Colic lymph node (tissue), 1 donor: Measurements from ENCODE around the genes ACAP1, DNAH2, CYB5D1 and TRAPPC1.

DNA sequence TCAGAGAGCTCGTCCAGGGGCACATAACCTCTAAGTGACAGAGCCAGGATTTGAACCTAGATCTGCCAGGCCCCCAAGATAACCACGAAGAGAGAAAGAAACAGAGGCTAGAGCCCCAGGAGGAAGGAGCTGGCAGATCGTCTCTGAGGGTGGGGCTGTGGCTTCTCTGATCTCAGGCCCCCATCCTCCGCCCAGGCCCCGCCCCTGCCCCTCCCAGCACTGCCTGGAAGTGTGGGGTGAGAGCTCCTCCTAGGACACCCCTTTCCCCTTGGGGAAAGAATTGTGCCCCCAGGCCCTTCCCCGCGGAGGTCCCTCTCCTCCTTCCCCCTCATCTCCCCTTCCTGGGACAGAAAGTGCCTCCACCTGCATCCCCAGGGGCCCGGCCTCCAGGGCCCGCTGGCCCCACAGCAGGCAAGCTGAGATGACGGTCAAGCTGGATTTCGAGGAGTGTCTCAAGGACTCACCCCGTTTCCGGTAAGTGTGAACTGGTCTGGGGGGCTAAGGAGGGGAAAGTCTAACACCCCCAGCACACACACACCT lies at the start of gene ACAP1:
Gene ACAP1, plus strand, starts transcription at position 216 of the 540 bp plus-strand sequence.
- PRO-cap = bidirectional peak, plus-strand start at position 219 of the sequence, minus-strand start at position 83 of the sequence

- PRO-cap = no peak
Measured at GRCh38 chr17:7343247-7343621, 6.9 kb downstream of the ACAP1 start.

- PRO-cap = no peak
Measured at GRCh38 chr17:7346319-7347244, 5.4 kb upstream of the KCTD11 start.

DNA sequence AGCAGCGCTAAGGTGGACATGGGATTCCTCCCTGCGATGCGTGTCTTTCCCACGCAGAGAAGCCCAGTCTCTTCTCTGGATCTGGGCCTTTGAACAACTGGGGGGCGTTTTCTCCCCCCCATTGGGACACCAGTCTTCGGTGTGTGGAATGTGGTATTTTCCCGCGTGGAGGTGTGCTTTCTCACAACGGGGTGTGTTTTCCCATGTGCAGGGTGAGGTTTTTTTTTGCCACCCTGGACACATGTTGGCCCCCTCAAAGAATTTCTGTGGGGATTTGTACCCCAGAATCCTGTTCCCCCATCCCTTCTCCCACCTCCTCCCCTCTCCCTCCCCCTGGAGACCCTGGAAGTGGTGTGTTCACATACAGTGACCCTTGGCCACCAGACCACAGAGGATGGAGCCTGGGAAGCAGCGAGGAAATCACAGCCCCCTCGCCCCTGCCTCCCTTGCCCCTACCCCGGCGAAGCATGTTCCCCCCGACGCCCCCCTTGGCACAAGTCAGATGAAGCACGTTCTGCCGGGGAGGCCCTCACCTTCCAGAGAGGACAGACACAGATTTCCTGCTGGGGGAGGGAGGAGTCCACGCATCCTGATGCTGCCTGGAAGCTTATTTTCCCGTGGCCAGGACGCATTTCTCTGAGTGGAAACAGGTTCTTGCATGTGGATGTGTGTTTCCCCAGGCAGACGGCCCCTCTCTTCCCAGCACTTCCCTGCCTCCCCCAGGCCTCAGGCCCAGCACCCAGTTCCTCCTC lies 2.0 kb upstream of the SPEM1 start:
- PRO-cap = no peak

- PRO-cap = no peak
Measured at GRCh38 chr17:7435581-7436339, 525 bp downstream of the TMEM102 start.

DNA sequence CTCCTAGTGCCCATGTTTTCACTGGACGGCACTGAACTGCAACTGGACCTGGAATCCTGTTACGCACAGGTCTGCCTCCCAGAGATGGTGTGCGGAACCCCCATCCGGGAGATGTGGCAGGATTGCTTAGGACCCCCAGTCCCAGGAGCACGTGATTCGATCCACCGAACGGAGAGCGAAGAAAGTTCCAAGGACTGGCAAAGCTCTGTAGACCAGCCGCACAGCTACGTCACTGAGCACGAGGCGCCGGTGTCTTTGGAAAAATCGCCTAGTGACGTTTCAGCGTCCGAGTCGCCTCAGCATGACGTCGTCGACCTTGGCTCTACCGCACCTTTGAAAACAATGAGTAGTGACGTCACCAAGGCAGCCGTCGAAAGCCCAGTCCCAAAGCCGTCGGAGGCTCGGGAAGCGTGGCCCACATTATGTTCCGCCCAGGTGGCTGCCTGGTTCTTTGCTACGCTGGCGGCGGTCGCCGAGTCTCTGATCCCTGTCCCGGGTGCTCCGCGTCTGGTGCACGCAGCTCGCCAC lies 1.2 kb downstream of the TMEM102 start:
- PRO-cap = no peak

DNA sequence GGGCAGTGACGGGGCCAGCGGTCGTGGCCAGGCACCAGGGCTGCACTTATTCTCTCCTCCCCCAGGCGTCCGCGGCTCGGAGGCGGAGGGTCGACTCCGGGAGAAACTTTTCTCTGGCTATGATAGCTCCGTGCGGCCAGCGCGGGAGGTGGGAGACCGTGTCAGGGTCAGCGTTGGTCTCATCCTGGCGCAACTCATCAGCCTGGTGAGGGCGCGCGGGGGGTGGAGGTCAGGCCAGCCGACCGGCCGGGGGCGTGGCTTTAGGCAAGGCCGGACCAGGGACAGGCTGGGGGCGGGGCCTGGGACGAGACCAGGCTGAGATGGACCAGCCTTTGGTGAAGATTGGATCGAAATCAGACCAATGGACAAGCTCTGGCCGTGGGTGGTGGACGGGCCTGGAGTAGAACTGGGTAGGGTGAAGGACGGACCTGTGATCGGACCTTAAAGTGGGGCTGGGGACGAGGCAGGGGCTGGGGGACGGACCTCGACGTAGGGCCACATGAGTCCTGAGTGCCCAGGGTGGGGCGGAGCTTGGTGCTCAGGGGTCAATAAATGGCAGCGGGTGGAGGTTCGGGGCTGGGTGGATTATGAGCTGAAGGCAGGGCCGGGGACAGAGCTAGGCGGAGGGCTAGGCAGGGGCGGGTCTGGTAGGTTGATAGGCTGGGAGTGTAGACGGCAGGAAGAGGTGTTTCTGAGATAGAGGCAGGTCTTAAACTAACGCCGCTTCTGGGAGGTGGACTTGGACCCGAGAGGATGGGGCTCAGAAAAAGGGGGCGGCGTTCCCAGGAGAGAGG lies 541 bp downstream of the CHRNB1 start:
- PRO-cap = no peak

- PRO-cap = no peak
Measured at GRCh38 chr17:7461165-7462098, 16.6 kb downstream of the CHRNB1 start.

- PRO-cap = bidirectional peak, plus-strand start at chr17:7478619, minus-strand start at chr17:7478462
Measured at GRCh38 chr17:7478590-7478874, 899 bp downstream of the ZBTB4 start.

GRCh38 chr17:7510533-7511383 lies 29.5 kb downstream of the SLC35G6 start:
- PRO-cap = no peak

GRCh38 chr17:7576099-7576963 lies 3.1 kb upstream of the CD68 start:
- PRO-cap = no peak

DNA sequence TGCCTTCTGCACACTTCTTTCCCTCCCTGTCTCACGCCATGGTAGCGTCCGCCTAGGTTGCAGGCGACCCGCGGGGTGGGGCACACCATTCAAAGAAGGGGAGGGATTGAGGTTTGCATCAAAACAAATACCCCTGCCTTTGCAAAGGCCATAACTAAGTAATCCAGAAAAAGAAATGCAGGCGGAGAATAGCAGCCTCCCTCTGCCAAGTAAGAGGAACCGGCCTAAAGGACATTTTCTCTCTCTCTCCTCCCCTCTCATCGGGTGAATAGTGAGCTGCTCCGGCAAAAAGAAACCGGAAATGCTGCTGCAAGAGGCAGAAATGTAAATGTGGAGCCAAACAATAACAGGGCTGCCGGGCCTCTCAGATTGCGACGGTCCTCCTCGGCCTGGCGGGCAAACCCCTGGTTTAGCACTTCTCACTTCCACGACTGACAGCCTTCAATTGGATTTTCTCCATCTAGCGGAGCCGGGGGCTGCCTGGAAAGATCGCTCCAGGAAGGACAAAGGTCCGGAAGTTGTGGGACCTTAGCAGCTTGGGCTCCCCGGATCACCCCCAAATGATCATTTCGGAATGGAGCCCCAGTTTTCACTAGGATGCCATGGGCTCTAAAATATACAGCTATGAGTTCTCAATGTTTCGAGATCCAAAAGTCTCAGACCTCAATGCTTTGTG lies 790 bp downstream of the TP53 start:
- PRO-cap = bidirectional peak, plus-strand start at position 92 of the sequence, minus-strand start outside the sequence; unidirectional peak, plus-strand start at position 287 of the sequence; unidirectional peak, plus-strand start at position 319 of the sequence

GRCh38 chr17:7716486-7716736 lies 1.1 kb upstream of the DNAH2 start:
- PRO-cap = no peak

DNA sequence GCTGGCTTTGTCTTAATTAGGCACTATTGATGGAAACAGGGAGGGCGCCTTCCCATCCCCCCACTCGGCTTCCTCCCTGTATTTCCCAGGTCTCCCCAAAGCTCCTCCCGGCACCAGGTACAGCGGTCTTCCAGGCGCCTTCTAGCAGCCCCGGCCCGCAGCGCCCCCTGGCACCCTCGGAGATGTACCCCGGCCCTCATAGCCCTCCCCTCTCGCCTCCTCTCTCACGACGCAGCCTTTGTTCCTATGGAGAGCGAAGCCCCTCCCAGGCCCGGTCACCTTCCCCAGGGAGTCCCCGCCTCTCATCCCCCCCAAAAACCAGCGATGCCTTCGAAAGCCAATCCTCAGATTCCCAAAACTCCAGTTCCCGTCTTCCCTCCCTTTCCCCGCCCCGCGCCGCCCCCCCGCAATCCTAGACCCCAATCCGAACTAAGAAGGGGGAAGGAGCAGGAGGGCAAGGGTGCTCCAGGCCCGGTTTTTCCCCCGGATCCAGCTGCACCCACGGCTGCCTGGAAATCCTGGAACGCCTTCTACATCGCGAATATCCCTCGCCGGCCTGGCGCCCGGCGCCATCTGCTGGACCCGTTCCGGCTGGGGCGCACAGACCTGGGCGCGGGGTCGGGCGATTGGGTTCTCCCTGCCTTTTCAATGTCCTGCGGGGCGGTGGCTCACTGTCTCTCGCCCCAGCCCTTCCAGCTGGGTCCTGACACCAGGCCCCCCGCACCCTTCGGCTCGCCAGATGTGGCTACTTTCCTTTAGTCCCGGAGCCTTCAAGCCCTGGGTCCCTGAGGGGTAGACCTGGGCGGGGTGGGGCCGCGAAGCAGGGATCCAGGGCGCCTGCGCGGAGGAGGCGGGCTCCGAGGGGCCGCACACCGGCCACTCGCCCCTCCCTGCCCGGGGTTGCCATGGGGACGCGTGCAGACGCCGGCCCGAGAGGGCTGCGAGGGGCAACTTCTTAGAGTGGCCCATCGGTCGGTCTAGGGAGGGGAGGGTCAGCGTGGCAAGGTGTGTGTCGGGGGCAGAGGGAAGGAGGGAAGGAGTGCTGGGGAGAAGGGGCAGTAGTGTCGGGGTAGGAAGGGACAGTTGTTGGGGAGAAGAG lies at the start of gene DNAH2:
Gene DNAH2, plus strand, starts transcription at position 918 of the 1,099 bp plus-strand sequence.
- PRO-cap = no peak

DNA sequence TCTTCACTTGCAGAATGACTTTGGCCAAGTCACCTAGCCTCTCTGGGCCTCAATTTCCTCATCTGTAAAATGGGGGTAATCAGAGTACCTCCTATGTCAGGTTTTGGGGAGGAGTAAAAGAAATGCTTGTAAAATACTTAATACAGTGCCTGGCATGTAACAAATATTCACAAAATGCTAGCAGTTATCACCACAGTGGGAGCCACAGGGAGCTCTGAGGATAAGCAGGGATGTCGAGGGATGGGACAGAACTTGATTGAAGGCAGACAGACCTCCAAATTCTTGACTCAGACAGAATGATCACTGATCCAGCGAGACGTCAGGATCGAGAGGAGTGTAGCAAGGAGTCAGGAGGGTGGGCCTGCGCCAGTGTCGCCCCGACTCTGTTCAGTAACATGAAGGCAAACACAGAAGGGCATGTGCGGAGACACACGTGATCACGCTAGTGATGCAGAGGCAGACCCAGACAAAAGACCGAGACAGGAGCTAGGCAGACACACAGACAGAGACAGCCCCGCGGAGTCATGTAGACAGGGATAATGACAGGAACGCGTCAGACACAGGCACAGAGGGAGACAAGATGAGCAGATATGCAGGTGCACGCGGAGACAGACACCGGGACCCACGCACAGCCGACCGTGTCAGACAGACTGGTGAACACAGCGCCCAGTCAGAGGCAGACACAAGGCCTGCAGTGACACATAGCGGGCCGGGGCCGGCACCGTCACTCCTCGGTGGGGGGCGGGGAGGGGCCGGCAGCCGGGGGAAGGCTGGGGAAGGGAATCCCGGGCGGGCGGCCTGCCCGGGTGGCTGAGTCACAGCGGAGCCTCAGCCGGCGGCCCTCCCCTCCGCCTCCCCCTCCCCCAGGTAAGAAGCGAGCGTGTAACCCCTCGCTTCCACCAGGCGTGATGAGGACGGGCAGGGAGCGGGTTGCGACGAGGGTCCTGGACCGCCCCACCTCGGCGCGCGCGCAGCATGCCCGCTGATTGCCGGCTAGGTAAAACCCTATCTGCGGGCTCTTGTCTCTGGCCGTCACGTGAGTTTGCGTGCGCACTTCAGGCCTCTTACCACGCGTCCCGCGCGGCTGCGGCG lies 7.4 kb downstream of the KDM6B start:
- PRO-cap = bidirectional peak, plus-strand start at position 497 of the sequence, minus-strand start at position 385 of the sequence; bidirectional peak, plus-strand start at position 902 of the sequence, minus-strand start at position 696 of the sequence

- PRO-cap = bidirectional peak, plus-strand start at chr17:7858108, minus-strand start at chr17:7857871
Measured at GRCh38 chr17:7857815-7858155, at the start of gene CYB5D1. TSS of gene CYB5D1 (plus strand) at chr17:7858003.

DNA sequence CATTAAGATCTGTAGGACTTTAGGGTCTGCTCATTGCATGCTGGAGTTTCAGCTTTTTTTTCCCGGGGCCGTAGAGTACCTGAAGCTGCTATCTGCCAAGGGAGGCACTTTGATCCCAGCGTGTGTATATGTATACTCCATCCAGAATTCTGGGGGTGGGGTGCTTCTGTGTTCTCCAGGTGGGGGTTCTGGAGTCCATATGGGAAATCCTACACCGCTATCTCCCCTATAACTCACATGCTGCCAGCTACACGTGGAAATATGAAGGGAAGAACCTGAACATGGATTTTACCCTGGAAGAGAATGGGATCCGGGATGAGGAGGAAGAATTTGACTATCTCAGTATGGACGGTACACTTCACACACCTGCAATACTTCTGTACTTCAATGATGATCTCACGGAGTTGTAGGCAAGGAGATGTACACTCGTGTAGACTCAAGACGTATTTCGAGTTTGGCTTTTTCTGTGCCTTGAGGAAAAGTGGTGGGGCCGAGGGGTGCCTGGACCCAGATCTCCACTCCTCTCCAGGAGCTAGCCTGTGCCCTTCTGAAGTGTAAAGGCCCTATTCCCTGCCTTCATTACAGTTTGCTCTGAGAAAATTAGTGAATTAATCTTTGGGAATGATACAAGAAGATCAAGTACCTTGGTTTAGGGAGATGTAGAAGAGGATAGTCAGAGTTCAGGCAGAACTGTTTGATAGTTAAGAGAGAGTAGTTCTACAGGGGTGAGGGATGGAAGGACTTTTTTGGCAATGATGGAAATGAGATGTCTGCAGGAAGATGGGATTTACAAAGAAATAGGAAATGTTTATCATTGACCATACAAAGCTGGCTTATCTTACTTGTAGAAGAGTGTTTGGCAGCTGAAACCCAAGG lies 1.6 kb downstream of the CYB5D1 start:
- PRO-cap = no peak

- PRO-cap = bidirectional peak, plus-strand start at chr17:7932208, minus-strand start at chr17:7931937
Measured at GRCh38 chr17:7931561-7932462, at the start of gene TRAPPC1. TSS of gene TRAPPC1 (minus strand) at chr17:7931946.

DNA sequence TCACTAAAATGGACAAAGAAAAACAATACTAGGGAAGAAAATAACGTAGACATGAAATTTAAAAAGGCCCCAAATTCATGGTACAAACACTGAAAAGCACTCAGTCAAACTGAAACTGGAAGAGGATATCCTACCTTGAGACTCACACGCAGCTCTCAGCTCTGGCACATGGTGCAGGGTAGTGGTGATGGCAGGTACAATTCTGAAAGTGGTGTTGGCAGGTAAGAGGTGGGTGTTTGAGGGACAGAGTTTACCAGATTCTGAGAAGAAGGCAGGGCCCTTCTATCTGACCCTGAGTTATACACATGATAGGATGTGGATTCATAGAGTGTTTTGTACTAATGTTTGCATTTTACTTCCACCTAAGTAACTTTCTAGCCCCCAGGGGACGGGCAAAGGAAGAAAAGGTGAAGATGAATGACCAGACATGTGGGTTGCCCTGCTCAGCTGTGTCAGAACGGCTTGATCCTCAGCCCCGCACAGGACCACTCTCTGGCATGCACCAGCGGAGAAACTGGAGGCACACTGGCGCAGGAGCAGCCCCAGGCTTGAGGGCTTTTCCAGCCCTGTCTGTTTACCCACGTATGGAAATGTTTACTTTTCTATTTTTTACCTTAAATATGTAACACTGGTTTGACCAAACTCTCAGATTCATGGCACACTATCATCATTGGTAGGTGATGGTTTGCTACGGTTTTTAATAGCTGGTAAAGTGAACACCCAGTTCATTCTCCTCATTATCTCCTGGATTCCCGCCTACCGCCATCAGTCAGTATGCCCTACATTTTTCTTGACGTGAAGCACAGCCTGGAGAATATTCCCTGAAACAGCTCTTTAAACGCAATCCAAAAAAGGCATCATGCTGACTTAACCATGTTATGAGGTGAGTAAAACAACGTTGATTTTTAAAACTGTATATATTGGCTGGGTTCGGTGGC lies 19.7 kb downstream of the CNTROB start:
- PRO-cap = no peak

GRCh38 chr17:8090857-8091803 lies 3.6 kb upstream of the ALOX12B start:
- PRO-cap = no peak